Colon Carcinoma Metastatic in the Lung (tissue), 2 donors: ENCODE measurements around a stretch of chr17.

GRCh38 chr17:82506430-82507002, 13.0 kb upstream of the FOXK2 start:
- PRO-cap, 2 experiments, result no peak in any of the 2 experiments

DNA sequence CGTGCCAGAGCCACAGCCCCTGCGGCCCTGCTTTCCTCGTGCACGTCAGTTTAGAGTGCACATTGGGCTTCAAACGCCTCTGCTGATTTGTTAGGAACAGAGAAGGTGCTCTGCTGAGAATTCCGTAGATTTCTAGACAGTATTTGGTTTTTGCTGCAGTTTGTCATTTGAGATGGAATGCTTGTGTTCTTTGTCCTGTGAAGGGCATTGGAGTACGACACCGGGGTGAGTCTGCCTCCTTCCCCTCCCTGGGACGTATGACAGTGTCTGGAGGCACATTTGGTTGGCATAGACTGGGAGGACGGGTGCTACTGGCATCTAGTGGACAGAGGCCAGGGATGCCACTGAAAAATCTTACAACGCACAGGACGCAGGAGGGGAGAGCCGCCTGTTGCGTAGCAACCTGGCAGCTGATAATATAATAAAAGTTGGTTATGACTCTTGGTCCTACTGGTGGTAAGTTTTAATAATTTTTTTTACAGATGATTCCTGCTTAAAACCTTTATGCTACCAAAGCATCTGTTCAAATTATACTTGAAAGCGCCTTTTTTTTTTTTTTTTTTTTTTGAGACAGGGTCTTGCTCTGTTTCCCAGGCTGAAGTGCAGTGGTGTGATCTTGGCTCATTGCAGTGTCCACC, 9.3 kb downstream of the FOXK2 start:
- PRO-cap, 2 experiments, result no peak in any of the 2 experiments

- PRO-cap, 2 experiments, result no peak in any of the 2 experiments
These were observed 52.1 kb downstream of the FOXK2 start for GRCh38 chr17:82571459-82572190.

GRCh38 chr17:82643807-82644610, 4.2 kb downstream of the WDR45B start:
- PRO-cap, 2 experiments, result no peak in any of the 2 experiments

DNA sequence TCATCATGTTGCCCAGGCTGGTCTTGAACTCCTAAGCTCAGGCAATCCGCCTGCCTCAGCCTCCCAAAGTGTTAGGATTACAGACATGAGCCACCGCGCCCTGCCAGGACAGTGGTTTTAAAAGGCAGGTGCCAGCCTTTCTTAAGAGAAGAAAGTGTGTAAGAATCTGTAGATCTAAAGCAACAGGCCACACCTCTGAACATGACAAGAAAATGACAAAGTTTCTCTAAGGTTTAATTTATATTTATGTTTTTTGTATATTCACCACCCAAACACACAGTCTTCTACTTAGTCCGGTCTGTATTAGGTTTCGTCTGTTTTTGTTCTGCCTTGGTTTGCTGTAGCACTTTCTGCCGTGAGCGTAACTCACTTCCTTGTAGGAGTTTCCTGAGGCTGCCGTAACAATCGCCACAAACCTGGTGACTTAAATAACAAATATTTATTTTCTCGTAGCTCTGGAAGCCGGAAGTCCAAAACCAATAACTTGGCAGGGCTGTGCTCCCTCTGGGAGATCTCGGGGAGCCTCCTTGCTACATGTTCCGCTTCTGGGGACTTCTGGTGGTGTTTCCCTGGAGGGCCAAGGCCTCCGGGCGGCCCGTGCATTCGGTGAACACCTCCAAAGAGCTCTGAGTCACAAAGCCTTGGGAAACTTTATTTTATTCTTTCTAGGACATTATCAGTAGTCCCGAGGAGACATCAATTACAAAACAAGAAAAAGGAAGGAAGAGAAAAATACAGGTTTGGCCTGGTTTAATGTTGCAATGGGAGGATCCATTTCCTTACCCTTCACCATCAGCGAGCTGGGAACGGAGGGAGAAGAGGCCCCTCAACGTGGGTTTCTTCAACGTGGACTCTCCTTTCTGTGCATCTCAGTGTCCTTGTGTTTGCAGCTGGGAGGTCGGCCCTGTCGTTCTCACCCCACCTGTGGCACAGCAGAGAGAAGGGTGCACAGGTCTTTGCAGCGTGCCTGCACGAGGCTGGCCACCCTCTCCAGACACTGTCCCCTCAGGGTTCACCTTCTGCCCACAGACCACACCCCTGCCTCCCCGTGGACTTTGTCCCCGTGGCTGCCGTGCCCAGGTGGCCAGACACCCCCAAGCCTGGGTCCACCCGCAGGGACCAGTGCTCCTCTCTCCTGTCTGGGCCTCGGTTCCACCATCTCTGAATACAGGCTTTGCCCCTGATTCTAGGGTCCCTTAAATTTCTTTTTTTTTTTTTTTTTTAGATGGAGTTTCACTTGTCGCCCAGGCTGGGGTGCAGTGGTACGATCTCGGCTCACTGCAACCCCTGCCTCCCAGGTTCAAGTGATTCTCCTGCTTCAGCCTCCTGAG, 7.0 kb upstream of the WDR45B start:
- PRO-cap, 2 experiments, result peak in 2 of 2 experiments; most common plus-strand start position 509 of the sequence (in 2); most common minus-strand start position 316 of the sequence (in 1)

GRCh38 chr17:82702942-82703179, 4.4 kb upstream of the RAB40B start:
- PRO-cap, 2 experiments, result peak in 2 of 2 experiments; most common plus-strand start chr17:82703125 (in 1); most common minus-strand start chr17:82703054 (in 2)

DNA sequence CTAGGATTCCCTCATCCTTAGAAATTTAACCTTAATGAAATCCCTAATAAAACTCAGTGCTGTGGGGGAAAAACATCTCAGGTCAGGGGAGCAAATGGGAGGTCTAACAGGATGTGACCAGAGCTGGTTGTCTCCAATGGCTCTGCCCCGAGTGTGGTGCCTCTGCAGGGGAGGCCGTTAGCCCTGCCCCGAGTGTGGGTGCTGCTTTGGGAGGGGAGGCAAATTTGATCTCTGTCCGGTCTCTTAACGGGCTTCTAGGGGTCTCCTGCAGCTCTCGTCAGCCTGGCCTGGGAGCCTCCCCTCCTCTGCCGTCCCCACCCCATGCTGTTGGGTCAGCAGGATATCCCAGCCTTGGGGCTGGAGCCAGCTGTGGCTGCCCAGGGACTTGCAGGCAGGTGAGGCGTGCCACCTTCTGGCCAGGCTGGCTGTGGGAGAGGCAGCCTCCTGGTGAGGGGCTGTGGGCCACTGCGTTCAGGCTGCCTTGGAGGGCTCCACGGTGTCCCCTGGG, 34.4 kb downstream of the TBCD start:
- PRO-cap, 2 experiments, result no peak in any of the 2 experiments

DNA sequence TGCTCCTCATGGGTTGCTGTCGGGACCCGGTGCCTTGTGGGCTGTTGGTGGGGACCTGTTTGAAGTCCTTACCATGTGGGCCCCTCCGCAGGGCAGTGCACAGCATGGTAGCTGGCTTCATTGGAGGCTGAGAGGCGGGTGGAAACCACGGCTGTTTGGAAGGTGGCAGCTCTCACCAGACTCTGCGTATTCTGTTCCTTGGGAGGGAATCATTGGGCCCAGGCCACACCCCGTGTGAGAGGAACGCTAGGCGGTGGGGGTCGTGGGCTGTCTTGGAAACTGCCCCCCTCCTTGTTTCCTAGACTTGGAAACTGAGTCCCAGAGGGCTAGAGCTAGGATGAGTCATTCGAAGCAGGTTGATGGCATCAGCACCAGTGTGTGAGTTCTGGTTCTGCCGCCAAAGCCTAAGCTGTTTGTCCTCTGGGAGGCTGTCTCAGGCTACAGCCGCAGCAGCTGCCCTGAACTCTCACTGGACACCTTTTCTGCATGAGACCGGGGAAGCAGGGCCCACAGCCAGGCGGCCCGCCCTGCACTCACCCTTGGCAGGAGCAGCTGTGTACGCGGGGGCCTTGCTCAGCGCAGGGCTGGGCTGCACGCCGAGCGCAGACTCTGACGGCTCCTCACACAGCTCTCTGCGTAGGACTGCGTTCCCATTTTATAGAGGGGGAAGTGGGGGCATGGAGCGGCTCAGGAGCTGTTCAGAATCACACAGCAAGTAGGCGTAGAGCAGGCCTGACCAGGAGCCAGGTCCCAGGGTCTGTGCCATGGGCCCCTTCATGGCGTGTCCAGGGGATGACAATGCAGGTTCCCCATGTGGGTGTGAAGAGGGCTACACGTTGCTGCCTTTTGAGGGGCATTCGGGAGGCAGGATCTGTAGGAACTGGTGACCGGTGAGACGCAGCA, 35.0 kb downstream of the ZNF750 start:
- PRO-cap, 2 experiments, result no peak in any of the 2 experiments

DNA sequence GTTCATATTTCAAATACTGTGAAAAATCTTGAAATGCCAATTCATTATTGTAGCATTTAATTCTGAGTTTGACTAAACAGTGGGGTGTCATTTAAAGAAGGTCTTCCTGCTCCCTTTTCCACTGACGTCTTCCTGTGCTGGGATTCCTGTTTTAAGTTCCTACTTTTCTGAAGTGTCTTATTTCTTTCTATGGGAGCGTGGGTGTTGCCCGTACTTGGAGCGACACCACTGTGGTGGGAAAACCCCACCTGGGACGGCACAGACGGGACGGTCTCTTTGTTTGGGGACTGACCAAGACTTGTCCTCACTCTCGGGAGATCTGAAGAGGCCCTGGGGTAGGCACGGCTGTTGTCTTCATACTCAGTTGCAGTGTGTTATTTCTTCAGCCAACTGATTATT, 25.7 kb downstream of the ZNF750 start:
- PRO-cap, 2 experiments, result no peak in any of the 2 experiments

DNA sequence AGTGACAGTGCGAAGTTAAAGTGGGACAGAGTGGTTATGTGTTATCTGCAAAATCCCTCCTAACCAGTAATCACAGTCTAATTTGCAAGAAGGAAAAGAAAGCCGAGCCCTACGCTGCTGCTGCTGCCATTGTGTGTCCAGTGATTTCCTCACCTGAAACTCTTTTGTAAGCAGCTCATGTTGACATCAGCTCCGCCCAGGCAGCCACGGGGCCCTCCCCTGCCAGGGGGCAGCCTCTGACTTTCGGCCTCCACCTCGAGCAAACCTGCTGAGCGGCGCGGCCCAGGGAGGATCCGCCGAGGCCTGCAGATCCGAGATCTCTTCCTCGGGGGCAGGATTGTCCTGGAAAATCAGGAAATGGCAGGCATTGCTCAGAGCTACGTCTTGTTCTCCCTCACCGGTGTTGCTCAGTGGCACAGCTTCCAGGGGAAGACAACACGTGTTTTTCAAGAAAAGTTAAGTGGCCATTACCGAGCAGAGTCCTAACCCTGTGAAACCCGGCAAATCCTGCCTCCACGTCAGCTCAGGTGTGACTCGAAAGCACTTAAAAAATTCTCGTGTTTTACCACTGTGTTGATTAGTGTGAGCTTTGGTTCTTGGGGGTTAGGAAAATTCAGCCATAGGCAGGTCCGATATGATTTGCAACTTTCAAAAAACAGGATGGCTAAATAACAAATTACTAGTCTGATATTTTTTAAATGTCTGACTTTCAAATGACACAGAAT, 35.7 kb upstream of the ZNF750 start:
- PRO-cap, 2 experiments, result peak in 2 of 2 experiments; most common plus-strand start position 262 of the sequence (in 1); most common minus-strand start position 134 of the sequence (in 1)

- PRO-cap, 2 experiments, result no peak in any of the 2 experiments
These were observed 36.3 kb upstream of the ZNF750 start for GRCh38 chr17:82876049-82876671.

- PRO-cap, 2 experiments, result peak in 2 of 2 experiments; most common plus-strand start chr17:82882153 (in 2); most common minus-strand start chr17:82881997 (in 1)
These were observed 42.1 kb upstream of the ZNF750 start for GRCh38 chr17:82881735-82882413.

DNA sequence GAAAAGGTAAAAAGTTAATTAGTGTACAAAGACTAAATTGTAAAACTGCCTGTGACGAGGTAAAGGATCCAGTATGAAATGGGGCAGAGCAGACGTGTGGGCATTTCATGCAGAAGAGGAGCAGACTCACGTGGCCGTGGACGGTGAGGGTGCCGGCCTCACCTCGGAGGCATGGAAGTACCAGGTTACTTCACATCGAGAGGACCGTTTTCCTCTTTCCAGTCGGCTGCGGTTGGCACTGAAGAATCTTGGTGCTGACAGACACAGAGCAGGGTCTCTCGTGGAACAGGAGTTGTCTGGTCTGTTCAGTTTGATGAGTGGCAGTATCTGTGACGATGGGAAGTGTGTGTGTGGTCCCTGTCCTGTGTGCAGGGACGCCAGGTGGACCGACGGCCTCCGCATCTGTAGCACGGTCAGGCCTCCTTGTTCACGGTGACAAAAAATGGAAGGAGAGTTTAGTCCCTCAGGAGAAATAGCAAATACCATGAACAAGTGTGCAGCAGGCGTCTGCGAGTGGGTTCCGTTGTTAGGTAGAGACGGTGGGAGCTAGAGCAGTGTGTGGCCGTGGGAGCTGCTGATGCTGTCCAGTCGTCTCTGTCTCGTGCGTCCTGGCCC, 79.7 kb upstream of the ZNF750 start:
- PRO-cap, 2 experiments, result no peak in any of the 2 experiments

- PRO-cap, 2 experiments, result no peak in any of the 2 experiments
These were observed 91.8 kb upstream of the ZNF750 start for GRCh38 chr17:82931588-82931956.

GRCh38 chr17:82947386-82948142, 104.0 kb downstream of the B3GNTL1 start:
- PRO-cap, 2 experiments, result no peak in any of the 2 experiments

GRCh38 chr17:83084025-83084542, 4.7 kb downstream of the METRNL start:
- PRO-cap, 2 experiments, result no peak in any of the 2 experiments

DNA sequence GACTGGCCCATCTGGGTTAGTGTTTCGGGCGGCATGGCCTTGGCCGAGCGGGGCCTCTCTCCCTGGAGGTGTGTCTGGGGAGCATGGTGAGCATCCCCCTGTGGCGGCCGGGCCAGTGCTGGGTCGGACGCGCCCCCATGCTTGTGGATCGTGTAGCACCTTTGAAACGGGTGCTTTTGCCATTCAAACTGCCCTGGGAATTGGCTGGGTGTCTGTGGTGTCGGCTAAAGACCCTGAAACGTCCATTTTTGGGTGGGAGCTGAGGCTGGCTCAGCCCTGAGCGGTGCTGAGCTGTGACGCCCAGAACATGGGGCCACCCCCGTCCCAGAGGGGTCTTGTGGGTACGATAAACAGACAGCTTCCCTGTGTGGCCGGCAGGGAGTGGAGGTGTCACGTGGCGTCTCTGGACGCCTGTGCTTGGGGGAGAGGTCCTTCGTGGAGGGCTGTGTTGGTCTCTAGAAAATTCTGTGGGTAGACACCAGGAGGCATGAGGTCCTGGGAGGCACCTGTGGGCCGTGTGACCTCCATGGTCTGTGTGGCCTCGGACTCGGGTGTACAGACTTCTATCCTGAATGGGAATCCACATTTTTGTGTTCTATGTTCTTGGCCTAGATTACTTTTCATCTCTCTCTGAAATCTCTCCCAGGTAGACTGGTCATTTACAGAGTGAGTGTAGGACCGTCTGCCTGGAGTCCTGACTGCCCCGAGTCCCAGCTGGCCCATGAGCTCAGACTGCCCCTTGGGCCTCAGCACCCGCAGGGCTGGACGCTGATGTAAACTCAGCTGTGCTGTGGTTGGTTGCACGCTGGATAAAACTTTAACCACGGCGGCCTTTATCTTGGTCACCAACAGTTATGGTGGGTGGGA, 6.4 kb downstream of the METRNL start:
- PRO-cap, 2 experiments, result no peak in any of the 2 experiments

- PRO-cap, 2 experiments, result peak in 1 of 2 experiments; most common minus-strand start chr17:83089882 (in 1)
These were observed 10.1 kb downstream of the METRNL start for GRCh38 chr17:83089214-83090202.

DNA sequence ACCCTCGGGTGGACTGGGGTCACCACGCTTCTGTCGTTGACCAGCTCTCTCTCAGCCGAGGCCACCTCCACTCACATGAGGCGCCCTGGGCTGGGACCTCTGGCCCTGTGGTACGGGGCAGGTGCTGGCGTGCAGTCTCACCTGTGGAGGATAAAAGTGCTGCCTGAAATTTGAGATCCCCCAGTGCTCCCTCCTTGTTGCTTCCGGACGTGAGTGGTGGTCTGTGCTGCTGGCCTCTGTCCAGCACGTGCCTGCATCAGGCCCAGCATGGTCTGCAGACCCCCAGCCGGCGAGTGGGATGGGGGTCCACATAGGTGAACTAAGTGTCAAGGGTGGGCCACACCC, 11.2 kb downstream of the METRNL start:
- PRO-cap, 2 experiments, result no peak in any of the 2 experiments

DNA sequence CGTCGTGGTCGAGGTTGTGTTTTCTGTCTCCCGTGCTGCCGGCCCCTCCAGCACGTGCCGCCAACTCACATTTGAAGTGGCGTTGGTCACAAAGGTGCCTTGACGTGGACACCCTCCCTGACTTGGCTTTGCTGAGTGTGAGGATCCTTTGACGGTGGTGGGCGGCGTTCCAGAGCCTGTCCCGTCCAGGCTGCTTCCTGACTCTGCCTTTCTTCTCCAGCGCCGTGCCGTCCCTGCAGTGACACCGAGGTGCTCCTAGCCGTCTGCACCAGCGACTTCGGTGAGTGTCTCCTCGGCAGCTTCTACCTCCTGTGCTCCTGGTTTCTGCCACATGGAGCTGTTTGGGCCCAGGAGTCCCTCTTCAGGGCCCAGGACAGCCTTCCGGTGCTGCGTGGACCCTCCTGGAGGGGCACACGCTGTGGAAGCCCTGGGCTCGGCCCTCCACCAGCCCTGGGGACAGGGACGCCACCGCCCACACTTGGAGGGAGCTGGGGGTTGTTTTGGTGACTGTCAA, 13.6 kb downstream of the METRNL start:
- PRO-cap, 2 experiments, result no peak in any of the 2 experiments